Mammary microvascular endothelial cell (primary cell): ENCODE data around the genes TRNT1 and BHLHE40.

GRCh38 chr3:3126075-3127145, at the start of gene TRNT1:
Gene TRNT1, plus strand, starts transcription at chr3:3126940.
- RAMPAGE, long total RNA: start-site peak on the plus strand at chr3:3126951-3126975, 473 and 169 reads in 2 replicates

- RAMPAGE, long total RNA: no peak
Observed at GRCh38 chr3:3137208-3137751, 10.5 kb downstream of the TRNT1 start.

DNA sequence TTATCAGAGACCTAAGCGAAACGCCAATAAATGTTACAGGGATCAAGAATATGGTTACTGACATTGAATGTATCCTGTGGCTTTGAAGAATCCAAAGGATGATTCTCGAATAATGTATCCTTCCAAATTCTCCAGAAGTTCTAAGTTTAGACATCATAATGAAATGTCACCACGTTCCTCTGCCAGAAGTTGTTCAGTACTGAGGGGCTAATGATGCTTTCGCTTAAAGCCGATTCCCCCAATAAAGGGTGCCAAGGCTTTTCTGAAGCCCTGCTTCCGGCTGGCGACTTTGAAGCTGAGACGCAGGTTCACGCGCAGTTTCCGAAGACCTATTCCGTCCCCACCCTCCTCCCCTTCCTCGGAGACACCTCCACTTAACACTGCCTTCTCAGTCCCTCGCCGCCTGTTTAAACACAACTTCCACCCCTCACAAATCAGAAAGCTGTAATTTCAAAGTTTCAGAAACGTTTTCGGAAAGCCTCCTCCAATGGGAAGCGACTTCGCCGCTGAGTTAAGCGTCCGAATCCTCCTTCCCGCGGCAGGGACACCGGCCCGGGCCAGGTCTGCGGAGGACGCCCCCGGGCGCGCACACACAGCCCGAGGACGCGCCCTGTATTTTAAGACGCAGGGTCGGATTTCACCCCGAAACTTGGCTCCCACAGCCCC, 733 bp upstream of the LRRN1 start:
- RAMPAGE, long total RNA: no peak

- RAMPAGE, long total RNA: no peak
Observed at GRCh38 chr3:4294919-4295392, 8.2 kb upstream of the SETMAR start.

GRCh38 chr3:4426579-4427430, 40.3 kb downstream of the SUMF1 start:
- RAMPAGE, long total RNA: no peak

DNA sequence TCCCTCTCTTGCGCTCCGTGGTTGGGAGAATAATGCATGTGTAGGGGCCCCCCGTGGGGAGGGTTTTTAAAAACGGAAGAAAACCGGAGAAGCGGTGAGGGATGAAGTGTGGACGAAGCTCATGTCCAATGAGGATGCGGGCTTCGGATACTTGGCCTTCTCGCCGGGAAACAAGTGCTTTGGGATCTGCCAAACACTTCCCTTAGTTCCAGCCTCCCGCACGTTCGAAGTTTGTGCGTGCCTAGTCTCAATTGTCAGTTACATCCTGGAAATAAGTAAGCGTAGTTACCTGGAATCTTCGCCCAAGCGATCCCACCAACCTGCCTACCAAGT, 788 bp downstream of the ITPR1 start:
- RAMPAGE, long total RNA: no peak

DNA sequence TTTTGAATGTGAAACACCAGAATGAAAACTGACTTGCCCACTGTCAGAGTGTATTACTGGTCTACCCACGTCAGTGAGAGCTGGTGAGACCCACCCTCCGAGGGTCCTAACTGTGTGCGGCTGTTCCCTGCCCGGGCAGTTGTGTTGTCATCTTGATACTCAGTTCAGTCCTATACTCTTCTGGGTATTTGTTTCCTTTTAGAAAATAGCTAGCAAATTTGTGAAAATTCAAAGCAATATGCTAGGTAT, 91.7 kb downstream of the ITPR1 start:
- RAMPAGE, long total RNA: no peak

- RAMPAGE, long total RNA: no peak
Observed at GRCh38 chr3:4750032-4750700, 229.1 kb upstream of the BHLHE40 start.

DNA sequence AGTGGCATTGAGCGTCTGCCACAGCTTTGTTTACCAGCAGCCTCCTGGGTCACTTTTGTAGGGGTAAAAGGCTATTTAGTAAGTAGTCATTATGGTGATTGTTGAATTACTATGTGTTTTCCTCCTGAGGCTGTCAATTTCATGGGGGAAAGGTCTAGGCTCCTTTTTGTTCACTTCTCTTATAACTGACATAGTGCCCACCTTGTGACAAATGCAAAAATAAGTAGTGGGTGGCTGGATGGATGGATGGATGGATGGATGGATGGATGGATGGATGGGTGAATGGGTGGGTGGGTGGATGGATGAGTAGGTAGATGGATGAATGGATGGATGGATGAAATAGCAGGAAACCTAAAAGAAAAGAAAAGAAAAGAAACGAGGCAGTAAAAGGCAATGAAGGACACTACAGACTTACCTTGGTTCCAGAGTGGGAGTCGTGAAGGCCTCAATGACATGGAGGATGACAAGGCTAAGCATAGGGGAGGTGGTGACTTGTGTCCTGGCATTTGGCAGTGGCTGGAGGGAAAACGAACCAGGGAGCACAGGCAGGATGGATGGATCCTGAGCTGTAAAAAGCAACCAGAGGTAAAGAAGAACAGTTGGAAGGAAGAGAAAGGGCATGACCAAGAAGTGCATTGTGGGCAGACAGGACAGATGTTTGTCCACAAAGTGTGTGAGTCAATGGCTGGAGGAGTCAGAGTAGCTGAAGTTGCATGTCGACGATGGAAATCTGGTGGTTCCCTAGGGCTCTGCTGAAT, 214.3 kb upstream of the BHLHE40 start:
- RAMPAGE, long total RNA: no peak

- RAMPAGE, long total RNA: no peak
Observed at GRCh38 chr3:4772151-4772663, 207.0 kb upstream of the BHLHE40 start.

DNA sequence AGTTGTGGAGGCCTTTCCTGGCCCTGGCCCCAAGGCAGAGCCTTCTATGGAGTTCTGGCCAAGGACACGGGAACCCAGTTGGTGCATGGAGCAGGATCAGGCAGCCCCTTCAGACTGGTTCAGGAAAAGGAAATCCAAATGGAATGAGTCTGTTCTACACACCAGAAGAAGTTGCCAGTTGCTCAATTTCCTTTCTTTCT, 29.0 kb upstream of the BHLHE40 start:
- RAMPAGE, long total RNA: no peak

- RAMPAGE, long total RNA: start-site peak on the plus strand at chr3:4979459-4979515, 312 and 337 reads in 2 replicates; start-site peak on the plus strand at chr3:4979579-4979589, 35 and 23 reads in 2 replicates
Observed at GRCh38 chr3:4979052-4980057, at the start of gene BHLHE40. Gene BHLHE40, plus strand, starts transcription at chr3:4979437.

- RAMPAGE, long total RNA: no peak
Observed at GRCh38 chr3:5021635-5022104, 42.4 kb downstream of the BHLHE40 start.

- RAMPAGE, long total RNA: no peak
Observed at GRCh38 chr3:5126593-5126986, 4.5 kb downstream of the ARL8B start.

DNA sequence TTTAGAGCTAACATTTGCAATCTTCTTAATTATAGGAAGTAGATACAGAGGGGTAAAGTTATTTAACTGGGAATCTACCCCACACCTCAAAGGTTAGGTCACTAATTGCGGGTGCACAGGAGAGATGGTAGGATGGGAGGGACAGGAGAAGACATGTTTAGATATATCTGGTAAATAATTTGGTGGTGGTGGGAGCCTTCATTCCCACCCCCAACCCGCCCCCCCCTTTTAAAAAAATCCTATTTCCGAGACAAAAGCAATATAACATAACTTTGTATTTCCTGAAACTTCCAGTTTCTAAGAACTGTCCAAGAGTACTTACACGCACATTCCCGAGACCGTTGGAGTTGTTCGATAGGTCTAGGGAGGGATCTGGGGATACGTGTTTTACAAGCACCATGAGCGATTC, 870 bp upstream of the EDEM1 start:
- RAMPAGE, long total RNA: no peak

- RAMPAGE, long total RNA: no peak
Observed at GRCh38 chr3:5207928-5208451, 20.5 kb downstream of the EDEM1 start.

DNA sequence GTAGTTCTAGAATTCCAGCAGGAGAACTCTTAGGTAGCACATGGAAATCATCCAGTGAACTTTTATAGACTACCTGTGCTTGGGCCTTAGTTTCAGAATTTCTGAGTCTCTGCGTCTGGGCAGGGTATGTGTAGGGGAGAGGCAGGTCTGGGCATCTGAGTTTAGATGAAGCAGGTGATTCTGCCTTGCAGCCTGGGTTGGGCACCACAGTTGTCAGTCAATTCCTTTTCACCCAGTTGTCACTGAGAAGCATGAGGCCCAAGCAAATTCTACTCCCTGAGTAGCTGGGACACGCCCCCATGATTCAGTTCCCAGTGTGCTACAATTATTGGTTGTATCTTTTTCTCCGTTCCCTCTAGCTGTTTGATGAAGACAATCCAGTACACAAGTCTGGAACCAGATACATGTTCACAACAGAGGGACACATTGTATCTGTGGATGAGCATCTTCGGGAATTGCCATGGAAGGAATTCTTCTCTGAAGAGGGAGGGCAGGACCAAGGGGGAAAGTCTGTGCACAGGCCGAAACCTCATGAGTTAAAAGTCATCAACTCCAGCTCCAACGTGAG, 25.5 kb downstream of the EDEM1 start:
- RAMPAGE, long total RNA: no peak

GRCh38 chr3:6769663-6770450, 91.1 kb upstream of the GRM7 start:
- RAMPAGE, long total RNA: no peak

DNA sequence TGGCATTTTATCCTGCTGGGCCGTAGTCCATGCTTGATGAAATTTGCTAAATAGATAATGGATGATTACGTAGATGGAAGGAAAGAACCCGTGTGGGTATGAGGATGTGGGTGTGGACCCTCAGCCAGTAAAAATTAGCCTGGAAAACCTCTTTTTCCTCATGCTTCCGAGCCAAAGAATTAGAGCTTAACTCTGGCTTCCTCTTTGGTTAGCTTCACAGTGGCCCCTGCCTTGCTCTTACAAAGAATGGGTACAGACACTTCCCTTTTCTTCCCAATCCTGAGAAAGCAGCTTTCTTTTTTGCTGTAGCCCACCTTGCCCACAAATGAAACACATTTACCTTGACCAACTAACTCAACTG, 786.1 kb downstream of the GRM7 start:
- RAMPAGE, long total RNA: no peak

- RAMPAGE, long total RNA: no peak
Observed at GRCh38 chr3:8445844-8446327, 55.7 kb upstream of the LMCD1 start.